Hair follicle dermal papilla cell (primary cell): ENCODE measurements around a stretch of chr9.

- CAGE, long polyA plus RNA = no peak
These were observed 228.5 kb downstream of the FANCC start for GRCh38 chr9:95088752-95089699.

DNA sequence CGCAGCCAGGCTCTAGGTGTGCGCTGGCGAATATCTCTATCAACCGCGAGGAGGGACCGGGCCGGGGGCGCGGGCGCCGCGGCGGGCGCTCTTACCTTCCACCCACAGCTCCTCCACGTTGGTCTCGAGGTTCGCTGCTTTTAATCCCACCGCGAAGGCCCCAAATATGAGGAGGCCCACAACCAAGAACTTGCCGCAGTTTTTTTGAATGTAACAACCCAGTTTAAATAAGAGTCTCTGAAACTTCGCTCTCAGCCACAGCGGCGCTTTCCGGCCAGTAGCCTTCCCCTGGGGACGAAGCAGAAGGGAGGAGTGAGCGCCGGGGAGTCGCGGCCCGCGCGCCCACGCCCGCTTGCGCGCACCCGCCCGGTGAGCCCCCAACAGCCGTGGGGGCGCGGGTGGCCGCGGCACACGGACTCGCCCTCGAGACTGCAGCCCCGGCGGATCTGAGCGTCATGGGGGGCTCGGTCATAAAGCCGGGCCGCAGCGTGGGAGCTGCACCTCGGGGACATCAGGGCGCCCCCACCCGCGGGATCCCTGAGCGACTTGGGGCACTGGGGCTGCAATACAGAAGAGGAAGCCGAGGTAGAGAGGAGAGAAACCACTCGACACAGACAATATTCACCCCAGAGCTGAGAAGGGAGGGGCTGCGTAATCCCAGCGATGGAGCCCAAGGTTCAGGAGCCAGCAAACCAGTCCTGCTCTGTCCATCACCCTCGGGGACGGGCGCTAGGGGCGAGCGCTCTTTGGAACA lies 2.6 kb downstream of the PTCH1 start:
- CAGE, long polyA plus RNA = no peak

GRCh38 chr9:95509643-95510142 lies 627 bp upstream of the PTCH1 start:
- CAGE, long polyA plus RNA = no peak

DNA sequence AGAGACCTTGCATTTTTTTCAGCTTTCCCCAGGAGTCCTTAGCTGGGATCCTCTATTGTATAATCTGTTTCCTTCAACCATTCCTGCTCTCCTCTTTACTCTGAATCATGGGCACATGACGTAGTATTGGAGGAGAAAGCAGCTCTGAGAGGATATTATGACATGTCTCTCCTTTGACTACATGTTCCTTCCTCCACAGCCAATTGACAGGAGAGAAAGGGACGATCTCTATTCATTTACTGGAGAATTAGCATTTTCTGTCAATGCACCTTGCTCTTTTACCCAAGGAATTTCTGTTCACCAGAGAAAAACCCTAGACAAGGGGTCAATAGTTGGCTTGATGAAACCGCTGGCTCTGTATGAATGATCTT lies 118.4 kb upstream of the ERCC6L2 start:
- CAGE, long polyA plus RNA = no peak

DNA sequence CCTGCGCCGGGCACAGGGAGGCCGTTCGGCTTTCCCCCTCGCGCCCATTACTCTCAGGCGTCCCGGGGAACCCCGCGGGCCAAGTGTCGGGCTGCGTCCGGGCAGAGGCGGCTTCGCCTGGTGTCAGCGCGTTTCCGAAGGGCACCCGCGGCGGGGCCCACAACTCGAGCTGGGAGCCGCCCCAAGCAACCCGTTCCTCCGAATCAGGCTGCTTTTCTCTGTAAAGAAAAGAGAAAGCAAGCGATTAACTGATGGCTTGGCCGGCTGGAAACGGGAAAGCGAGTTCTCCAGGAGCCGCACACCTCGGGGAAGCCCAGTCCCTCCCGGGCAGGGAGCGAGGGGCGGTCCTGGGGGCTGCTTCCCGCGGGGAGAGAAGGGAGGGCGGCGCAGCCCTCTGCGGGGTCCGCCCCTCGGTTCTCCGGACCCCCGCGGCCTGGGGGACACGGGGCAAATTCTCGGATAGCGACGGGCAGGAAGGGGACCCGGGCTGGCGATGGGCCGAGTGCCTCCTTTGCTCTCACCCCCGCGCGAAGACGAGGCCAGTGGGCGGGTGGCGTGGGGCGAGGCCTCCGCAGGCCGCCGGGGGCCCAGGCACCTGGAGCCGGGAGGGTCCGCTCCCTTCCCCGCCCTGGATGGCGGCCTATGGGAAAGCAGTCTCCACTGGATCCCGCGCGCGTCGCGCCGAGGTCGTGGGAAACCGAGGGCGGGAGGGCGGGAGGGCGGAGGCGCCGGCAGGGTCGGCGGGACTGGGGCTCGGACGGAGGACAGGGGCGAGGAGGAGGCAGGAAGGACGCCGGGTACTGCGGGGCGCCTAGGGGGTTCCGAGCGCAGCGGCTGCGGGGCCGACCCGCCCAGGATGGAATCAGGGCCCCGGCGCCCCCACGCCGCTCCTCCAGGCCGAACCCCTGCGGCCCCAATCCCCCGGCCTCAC lies 145.8 kb downstream of the ERCC6L2 start:
- CAGE, long polyA plus RNA = no peak

- CAGE, long polyA plus RNA = no peak
These were observed 191.5 kb downstream of the ERCC6L2 start for GRCh38 chr9:96067053-96067338.

DNA sequence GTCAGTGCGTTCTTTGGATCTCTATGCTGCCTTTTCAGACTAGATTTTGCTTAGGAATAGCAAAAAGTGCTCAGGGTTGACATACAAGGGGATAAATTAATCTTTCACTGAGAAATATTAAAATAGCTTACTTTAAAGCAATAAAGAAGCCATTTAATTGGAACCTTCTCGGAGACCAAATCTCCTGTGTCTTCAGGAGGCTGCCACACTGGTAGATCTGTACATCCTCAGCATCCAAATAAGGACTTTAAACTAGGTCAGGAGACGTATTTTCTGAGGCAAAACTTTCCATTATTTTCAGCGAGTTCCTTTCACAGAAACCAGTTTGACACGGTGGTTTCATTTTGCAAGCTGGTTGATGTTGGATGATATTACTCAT lies 199.5 kb downstream of the ERCC6L2 start:
- CAGE, long polyA plus RNA = no peak

DNA sequence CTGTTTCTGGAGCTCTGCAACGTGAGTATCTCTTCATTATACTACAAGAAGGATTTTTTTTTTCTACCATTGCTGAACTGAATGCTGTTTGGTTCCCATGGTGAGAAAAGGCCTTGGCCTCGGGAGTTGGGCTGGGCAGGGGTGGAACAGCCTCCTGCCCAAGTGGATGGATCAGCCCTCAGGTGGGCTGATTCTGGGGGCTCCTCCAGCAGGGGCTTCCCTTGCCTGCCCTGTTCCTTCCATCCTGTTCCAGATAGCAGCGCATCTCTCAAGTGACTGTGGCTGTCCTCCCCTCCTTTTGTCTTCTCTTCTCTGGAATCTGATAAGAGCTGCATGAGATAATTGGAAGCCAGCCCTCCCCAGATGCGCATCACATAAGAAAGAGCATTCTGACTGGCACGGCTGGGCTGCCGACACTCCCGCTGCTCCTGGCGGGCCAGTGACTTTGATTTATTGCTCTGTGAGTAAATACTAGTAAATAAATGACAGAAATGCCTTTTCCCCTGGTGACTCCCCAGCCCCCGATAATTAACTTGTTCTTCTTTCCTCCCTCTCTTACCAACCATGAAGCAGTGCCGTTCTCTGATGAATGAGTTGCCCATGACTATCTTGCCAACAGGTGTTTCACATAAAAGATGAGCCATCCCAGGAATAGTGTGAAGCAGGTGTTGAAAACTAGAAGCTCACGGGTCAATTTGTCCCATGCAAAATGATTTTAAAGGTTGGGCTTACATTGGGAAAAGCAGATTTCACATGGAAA lies 212.2 kb downstream of the ERCC6L2 start:
- CAGE, long polyA plus RNA = no peak

GRCh38 chr9:96345949-96346243 lies 37.6 kb downstream of the SLC35D2 start:
- CAGE, long polyA plus RNA = no peak

DNA sequence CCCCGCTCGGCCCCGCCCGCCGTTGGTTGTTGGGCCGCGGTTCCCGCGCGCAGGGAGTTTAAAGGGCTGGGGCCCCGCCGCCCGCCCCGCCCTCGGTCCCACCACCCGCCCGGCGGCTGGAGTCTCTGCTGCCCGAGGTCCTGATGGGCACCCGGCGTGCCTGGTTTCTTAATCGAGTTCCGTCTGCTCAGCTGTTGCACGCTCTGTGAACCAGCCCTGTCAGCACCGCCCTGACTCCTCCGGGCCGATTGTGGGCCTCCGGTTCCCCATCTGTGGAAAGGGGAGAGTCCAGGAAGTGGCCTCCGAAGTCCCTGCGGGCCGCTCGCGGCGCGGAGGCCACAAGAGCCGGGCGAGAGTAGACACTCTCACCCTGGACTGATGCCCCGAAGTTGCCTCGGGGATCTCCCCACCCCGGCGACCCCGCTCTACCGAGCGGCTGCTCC lies 648 bp upstream of the ZNF367 start:
- CAGE, long polyA plus RNA = no peak

DNA sequence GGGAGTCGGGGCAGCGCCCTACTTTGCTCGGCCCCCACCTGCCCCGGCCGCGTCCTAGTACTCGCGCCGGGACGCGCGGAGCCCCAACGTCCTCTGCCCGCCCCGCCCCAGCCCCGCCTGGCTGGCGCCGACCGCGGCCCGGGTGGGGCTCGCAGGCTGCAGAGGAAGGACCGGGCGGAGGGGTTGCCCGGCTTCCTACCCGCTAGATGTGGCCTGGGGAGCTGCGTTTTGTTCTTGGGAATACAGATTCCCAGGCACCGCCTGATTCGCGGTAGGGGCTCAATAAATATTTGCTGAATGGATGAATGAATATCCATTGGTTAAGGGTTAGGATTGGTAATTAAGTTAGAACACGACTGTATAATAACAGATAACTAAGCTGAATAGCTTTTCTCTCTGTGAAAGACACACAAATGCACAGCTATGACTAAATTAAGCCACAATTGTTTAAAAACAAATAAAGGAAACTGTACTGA lies 1.1 kb upstream of the ZNF367 start:
- CAGE, long polyA plus RNA = no peak

- CAGE, long polyA plus RNA = no peak
These were observed 14.2 kb downstream of the HABP4 start for GRCh38 chr9:96464049-96464692.

DNA sequence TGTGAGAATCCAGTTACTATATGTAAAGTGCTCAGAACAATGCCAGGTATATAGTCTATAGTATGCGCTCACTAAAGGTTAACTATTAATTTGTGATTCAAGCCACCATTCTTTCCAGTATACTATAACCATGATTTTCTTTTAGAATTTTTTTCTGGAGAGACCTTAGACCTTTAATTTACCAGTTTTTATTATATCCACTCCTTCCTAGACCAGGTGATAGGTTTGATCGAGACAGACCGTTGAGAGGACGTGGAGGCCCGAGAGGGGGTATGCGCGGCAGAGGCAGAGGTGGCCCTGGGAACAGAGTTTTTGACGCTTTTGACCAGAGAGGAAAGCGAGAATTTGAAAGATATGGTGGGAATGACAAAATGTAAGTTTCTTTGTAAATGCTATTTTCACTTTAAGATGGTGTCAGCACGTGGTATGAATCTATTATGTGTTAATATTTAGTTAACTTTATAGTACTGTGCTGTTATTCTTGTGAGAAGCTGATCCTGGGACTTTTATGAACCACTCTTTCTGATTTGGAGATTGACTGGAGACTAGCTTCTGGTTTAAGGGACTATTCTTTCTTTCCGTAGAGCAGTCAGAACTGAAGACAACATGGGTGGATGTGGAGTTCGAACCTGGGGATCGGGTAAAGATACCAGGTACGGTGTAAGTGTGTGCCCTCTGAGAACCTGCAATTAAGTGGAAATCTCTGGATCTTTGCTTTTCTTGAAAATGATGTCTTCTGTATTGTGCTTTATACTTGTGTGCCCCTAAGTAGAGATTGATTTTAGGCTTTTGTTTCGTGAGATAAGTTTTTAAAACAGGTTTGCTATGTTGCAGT lies 15.4 kb downstream of the HABP4 start:
- CAGE, long polyA plus RNA = no peak

- CAGE, long polyA plus RNA = no peak
These were observed 8.7 kb downstream of the PRXL2C start for GRCh38 chr9:96646228-96646908.

DNA sequence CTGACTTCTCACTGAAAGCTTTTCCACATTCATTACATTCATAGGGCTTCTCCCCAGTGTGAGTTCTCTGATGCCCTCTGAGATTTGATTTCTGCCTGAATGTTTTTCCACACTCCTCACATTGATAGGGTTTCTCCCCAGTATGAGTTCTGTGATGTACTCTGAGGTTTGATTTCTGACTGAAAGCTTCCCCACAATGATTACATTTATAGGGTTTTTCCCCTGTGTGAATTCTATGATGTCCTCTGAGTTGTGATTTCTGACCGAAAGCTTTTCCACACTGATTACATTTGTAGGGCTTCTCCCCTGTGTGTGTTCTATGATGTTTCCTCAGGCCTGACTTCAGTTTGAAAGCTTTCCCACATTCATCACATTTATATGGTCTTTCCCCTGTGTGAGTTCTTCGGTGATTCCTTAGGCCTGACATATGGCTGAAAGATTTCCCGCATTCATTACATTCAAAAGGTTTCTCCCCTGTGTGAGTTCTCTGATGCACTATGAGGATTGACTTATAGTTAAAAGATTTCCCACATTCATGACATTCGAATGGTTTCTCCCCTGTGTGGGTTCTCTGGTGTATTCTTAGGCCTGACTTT lies 36.1 kb downstream of the ZNF782 start:
- CAGE, long polyA plus RNA = no peak

DNA sequence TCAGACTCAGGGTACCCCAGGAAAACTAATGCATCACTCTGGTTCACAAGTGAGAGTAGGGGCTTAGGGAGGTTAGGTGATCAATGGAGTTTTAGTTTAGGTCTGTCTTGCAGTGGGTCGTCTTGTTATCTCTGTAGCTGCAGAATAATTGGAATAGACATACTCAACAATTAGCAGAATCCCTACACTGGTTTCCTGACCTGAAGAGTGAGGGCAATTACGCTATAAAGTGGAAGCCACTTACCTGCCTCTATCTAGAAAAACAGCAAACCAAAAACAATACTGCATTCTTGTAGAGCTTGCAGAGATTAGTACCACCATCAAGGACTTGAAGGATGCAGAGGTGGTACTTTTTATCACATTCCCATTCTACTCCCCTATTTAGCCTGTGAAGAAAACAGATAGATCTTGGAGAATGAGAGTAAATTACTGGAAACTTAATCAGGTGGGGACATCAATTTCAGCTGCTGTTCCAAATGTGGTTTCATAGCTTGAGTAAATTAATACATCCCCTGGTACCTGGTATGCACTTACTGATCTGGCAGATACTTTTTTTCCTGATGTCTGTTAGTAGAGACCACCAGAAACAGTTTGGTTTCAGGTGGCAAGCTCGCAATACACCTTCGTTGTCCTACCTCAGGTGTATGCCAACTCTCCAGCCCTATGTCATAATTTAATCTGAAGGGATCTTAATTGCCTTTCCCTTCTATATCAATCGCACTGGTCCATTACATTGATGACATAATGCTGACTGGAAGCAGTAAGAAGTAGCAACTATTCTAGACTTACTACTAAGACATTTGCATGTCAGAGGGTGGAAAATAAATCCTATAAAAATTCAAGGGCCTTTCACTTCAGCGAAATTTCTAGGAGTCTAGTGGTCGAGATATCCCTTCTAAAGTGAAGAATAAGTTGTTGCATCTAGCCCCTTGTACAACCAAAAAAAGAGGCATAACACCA lies 32.7 kb upstream of the NUTM2G start:
- CAGE, long polyA plus RNA = no peak

GRCh38 chr9:97012482-97013003 lies 26.4 kb downstream of the CTSV start:
- CAGE, long polyA plus RNA = no peak

GRCh38 chr9:97041721-97042402 lies 2.9 kb upstream of the CTSV start:
- CAGE, long polyA plus RNA = no peak

DNA sequence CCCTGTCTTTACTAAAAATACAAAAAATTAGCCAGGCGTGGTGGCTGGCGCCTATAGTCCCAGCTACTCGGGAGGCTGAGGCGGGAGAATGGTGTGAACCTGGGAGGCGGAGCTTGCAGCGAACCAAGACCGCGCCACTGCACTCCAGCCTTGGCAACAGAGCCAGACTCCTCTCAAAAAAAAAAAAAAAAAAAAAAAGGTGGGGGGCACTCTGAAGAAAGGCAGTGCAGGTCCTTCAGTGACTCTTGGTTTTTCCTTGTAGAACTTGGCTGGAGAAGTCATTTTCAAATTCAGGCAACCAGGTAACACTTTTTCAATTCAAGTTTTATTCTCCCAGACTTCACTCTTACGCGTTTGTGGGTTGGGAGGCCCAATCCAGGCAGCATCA lies 22.4 kb downstream of the CCDC180 start:
- CAGE, long polyA plus RNA = no peak

DNA sequence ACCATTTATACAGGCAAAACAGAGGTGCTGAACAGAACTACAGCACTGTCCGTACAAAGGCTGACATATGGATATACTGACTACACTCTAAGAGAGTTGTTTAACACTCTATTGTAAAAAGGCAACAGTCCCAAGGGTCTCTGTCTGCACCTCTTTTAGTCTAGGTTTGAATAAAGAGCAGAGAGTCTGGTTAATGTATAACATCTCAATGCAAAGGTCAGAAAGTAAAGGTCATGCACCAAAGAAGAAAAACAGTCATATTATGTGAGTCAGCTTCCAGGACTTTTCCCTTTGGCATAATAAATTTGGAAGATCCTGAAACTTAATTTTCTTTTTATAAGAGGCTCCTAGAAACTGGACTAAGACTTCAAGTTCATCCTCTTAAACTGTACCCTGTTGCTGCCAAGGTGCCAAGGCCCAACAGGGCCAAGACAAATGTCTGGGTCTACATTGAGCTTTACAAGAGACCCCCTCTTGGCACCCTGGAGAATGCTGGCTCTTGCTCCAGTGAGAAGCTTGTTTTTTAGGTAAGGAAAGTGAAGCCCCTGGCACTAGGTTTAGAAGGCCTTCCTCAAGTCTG lies 29.5 kb upstream of the TDRD7 start:
- CAGE, long polyA plus RNA = no peak